Pulmonary artery (tissue), 1 donor: Measurements from ENCODE around the gene CLCA2.

- PRO-cap: no peak
Observed at GRCh38 chr1:86423410-86424377, at the start of gene CLCA2. Gene CLCA2, plus strand, starts transcription at chr1:86424171.

DNA sequence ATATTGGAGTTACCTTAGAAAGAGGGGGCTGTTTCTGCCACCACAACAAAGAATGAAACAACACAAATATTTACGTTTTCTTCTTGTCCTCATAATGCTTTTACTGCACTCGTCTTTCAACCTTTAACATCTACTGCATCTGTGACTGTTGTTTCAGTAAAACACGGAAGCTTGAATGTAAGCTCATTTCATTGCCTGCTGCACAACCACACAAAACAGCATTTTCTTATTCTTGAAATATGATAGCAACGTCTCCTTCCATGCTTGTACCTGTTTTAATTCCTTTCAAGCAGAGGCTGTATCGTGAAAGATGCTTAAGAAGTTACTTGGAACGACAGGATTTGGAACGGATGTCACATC lies 802 bp upstream of the SH3GLB1 start:
- PRO-cap: no peak

DNA sequence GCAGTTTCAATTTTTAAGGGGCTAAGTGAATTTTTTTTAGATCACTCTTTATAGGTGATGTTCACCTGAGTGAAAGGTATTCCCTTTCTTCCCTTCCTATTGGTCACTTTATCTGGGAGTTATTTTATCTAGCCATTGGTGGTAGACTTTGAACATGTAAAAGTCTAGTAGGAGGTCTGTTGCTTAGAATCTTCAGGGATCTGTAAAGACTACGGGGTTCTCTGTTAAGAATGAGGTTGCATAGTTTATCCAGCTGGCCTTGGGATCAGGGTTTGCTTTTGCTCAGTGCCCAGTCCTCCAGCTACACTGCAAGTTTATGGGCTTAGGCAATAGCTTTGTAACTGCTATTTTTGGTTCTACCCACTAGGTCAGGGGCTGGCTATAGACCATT lies 9.7 kb downstream of the SH3GLB1 start:
- PRO-cap: no peak

DNA sequence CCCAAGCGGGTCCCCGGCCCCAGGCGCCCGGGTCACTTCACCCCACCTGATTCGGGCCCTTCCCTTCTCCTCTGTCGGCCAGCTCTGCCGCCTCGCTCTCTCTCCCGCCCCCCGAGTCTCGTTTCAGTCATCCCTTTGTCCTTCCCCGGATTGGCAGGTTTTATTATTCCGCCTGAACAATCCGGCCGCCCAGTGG lies 559 bp upstream of the LMO4 start:
- PRO-cap: bidirectional peak, plus-strand start outside the sequence, minus-strand start at position 113 of the sequence

DNA sequence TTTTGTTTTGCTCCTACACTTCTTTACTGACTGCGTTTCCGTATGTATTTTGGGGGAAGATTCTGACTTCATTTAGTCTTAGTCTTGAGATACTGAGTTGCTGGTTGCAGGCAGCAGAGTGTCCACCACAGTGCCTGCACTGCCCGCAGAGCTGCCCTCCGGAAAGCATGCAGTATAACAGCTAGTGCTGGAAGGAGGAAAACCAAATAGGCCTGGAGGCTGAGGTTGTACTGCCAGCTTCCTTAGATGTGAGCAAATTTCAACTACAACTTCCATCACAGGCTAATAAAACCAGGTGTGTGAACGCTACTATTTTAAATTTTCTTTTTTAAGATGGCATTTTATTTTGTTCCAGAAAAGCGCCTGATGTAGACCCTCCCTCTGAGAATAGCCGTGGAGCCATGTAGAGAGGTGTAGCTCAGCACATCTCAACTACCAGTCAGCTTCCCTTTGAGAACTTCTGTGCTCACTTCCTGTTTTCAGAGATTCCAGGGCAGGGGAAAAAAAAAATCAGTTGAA lies 17.5 kb downstream of the LMO4 start:
- PRO-cap: no peak

DNA sequence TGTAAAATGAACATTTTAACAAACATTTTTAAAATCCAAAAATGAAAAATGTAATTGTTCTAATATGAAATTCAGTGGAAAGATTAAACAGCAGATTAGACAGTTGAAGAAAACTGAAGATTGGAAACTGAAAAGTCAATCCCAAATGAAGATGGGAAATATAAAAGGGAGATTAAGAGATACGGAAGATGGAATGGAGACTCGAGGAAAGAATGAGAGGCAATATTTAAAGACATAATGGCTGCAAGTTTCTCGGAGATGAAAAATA lies 53.8 kb downstream of the GTF2B start:
- PRO-cap: no peak

DNA sequence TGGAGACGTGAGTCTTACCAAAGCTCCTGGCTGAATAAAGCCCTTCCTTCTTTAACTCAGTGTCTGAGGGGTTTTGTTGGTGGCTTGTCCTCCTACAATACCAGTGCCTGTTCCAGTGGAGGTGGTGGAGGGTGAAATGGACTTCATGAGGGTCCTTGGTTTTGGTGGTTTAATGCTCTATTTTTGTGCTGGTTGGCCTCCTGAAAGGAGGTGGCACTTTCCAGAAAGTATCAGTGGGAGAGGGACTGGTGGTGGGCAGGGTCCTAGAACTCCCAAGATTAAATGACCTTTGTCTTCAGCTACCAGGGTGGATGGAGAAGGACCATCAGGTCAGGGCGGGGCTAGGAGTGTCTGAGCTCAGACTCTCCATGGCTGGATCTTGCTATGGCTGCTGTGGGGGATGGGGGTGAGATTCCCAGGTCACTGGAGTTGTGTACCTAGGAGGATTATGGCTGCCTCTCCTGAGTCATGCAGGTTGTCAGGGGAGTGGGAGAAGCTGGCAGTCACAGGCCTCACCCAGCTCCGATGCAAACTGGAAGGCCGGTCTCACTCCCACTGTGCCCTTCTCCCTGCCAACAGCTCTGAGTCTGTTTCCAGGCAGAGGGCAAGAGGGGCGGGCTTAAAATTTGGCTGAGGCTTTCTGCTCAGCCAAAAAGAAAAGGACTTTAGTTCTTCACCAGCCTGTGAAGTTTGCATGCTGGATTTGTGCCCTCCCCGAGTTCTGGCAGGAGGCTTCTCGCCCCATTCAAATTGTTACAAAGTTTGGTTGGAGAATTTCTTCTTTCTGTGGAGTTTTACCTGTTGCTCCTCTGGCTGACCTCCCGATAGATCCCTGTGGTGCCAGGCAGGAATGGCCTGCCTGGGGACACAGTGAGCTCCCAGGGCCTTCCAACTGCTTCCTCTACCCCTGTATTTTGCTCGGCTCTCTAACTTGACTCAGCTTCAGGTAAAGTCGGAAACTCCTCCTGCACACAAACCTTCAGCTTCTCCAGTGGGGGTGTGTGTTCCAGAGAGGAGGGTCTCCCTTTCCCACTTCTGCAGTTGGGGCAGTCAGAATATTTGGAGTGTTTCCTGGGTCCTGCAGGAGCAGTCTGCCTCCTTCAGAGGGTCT lies 13.1 kb upstream of the KYAT3 start:
- PRO-cap: no peak

DNA sequence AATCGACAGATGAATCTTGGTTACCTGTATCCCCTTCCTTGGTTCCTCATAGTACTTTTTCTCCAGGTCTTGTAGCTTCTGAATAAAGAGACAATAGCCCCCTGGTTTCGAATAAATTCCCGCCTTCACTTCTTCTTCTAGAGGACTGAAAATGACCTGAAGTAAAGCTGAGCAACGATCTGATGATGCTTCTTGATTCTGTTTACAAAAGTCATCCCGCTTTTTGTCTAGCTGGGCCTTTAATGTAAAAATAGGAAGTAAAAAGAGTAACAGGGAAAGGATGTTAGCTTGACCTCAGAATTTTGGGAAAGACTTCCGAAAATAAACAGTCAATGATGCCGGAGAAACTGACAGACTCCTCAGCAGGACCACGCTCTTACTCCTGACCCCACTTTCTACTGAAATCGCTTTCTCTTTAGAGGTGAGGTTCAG lies 11.8 kb downstream of the GBP3 start:
- PRO-cap: no peak

GRCh38 chr1:89100451-89100771 lies 25.5 kb downstream of the GBP2 start:
- PRO-cap: no peak

DNA sequence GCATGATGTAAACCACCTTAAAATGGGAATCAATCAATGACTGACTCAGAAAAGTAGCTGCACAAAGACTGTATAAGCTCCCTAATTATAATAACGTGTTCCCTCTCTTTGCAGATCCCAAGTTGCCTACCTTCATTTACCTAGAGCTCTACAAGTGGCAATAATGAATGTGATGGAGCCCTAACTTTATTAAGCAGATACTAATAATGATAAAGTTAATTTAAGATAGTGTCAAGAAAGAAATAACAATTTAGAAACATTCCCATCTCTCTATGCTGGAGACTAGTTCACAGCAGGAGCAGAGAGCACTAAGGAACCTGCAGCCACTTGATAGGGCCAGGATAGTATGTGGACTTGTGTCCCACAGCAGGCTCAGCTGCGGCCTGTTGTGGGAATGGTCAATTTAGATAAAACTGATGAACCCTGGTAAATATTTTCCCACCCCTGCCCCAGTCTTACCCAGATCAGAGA lies 475 bp downstream of the GBP2 start:
- PRO-cap: no peak

DNA sequence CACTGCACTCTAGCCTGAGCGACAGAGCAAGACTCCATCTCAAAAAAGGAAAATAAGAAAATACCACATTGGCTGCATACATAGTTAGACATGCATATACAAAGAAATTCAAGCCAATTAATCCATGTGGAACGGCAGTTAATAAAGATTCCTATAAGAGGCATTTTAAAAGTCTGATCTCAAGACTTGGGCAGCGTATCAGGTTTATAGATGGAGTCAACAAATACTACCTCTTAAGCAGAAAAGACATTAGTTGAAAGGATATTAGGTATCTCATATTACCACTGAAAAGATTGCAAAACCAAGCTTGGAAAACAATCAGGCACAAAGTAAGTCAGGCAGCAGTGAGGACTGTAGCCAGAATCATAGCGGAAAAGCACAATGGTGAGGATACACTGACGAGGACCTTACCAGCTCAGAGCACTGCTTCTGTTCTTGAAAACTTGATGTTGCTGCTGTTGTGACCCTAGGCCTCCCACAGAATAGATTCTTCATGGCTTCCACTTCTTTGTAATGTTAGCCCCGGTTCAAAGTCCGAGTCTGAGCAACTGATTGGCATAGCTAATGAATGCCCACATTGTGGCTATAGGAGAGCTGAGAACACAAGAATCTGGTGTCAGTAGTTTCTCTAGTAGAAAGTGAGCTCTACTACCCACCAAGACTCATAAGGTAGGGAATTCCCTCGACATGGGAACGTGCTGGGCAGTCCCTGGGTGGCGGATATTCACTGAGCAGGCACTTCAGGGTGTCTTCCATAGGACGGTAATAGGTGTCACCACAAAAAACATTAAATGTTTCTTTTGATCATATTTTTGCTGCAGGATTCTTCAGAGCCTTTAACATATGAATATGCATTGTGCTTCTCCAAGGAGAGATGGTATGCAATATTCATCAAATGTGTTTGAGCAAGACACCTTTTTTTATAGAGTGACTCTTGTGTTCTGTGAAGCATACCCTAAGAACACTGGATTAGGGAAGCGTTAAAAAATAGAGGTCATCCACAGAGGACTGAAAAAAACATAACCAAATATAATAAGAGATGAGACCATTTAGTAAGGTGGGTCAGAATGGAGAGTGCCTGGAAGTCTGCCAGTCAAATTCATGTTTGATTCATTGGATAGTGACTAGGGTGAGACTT lies 45.1 kb upstream of the LRRC8C start:
- PRO-cap: no peak

GRCh38 chr1:89607774-89608867 lies 24.8 kb upstream of the LRRC8C start:
- PRO-cap: no peak

GRCh38 chr1:89872072-89872636 lies 51.3 kb downstream of the LRRC8D start:
- PRO-cap: no peak

DNA sequence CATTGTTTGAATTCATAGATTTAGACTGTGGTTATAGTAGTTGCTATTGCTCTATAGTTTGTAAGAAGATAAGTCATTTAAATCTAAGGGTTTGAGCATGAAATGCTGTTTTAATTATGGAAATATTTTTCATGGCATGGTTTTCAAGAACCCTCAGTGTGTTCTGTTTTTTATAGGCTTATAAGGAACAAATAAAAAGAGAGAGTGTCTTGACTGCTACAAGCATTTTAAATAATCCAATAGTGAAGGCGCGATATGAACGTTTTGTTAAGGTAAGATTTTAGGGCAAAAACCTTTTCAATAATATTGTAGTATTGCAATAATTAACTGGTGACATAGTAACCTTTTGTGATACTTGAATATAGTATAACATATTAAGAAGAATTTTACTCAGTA lies 27.2 kb downstream of the ZNF326 start:
- PRO-cap: no peak

- PRO-cap: no peak
Observed at GRCh38 chr1:90657575-90658135, 59.4 kb downstream of the BARHL2 start.

- PRO-cap: bidirectional peak, plus-strand start at chr1:90851812, minus-strand start at chr1:90851646
Observed at GRCh38 chr1:90850853-90851885, 134.1 kb upstream of the BARHL2 start.

- PRO-cap: no peak
Observed at GRCh38 chr1:90965103-90965830, 56.6 kb downstream of the ZNF644 start.

GRCh38 chr1:91129405-91129937 lies 107.6 kb upstream of the ZNF644 start:
- PRO-cap: no peak

DNA sequence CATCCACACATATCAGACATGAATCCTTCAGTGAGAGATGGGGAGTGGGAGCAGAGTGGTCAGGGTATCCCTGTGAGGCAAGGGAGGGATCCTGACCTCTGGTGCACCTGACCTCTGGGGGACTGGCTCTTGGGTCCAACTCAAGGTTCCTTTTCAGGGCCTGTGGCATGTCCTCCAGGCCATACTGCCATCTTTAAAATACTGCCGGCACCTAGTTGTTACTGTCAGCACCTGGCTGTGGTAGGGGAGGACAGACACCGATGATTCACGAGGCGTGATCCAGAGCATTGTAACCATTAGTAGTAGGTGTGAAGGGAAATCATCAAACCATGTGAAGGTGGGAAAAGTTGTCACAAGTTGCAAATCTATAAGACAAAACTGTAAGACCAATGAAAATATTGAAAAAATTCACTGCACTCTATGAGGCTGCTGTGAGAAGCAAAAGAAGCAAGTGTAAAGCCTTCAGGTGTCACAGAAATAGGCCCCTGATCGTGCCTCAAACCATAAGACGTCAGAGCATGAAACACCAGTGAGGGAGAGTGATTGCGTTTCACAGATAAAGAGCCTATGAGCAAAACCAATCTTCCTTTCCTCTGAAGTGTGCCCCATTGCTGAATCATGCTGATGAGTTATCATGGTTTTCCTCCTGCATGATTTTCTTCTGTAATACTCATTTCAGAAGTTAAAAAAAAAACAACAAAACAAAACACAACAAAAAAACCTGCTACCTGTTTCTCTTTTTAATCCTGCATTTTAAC lies 55.3 kb downstream of the CDC7 start:
- PRO-cap: no peak

- PRO-cap: no peak
Observed at GRCh38 chr1:91591260-91591714, 90.6 kb downstream of the CDC7 start.